ENCODE measurements around a stretch of chr3.

GRCh38 chr3:157087765-157088438 lies 72.0 kb downstream of the CCNL1 start:
- RRBS = no CpG with 5 or more reads among the region's 10 CpGs

- RRBS = no CpG with 5 or more reads among the region's 33 CpGs
These were observed 70.9 kb downstream of the CCNL1 start for GRCh38 chr3:157089035-157089458.

DNA sequence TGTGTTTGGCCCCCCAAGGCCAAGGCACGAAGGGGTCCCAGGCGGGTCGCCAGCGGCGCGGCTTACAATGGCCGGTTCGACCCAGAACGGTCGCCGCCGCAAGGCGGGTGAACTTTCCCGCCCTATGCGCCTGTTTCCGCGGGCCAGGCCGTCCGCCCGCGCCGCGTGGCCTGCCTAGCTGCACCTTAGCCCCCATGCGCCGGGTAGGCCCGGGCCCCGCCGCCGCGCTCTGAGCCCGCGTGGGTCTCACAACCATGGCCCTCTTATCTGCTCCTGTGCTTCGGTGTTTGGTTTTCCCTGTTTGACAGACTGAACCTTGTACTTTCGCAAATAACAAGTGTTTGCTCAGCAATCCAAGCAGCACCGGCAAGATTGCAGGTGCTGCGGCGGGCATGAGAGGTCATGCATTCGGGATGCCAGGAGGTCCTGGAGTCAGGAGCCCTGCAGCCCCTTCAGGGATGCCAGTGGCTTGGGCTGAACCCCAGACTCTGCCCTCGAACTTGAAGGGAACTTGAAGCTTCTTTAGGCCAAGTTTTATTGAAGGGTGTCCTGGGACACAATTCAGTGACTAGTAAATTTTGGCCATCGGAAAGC lies 39.5 kb downstream of the CCNL1 start:
- RRBS = no CpG with 5 or more reads among the region's 40 CpGs

- RRBS = no CpG with 5 or more reads among the region's 7 CpGs
These were observed 34.2 kb downstream of the CCNL1 start for GRCh38 chr3:157125695-157126211.

DNA sequence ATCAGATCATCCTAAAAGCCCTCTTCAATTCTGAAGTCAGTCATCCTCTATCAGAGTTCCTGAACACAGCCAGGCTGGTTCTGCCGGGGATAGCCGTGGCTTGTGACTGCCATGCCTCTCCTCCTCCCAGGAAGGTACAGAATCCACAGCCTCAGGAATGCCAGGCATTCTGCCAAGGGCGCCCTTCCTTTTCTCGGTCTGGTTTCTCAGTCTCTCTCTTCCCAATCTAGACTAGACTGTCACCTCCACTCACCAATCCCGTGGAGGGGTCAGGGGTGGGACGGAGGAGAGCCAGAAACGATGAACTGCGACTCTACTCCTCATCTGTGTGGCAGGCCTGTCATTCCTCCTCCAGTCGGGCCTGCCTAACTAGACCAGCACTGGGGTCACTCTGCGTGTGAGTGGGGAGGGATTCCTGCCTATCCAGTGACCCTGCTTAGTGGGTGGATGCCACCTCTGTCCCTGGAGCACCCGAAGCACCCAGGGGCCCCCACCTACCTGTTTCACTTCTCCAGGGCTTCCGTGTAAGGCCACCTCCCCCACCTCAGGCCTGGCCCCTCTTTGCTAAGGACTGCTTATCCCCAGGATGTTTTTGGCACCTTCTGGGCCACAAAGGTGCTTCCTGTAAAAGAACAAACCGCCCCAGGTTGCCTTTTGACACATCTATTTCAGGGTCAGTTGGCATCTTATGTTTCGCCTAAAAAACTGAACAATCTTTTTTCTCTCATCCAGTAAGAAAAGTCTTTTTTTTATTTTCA lies 30.8 kb downstream of the CCNL1 start:
- RRBS = no CpG with 5 or more reads among the region's 14 CpGs

DNA sequence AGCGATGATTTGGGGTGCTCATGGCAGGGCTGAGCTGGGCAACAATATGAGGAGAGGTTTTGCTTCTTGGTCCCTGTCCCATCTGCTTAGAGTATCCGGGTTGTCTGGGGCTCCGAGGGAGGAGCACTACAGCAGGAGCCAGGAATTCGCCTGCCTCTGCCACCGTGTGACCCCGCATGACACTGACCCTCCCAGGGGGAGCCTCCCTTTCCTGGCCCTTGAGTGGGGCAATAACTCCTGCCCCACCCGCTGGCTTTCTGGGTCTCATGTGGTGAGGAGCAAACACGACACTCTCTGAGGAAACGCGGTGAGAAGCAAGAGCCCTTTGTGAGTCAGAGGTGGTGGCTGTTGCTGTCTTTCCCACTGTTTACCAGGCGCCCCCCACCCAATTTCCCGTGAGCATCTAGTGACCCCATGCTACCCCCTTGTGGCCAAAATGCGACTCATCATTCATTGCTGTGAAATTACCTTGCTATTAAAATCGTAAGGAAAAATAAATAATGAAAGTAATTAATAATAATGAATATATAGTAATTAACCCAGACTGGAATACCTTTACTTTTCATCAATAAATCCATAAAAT lies 29.5 kb downstream of the CCNL1 start:
- RRBS = no CpG with 5 or more reads among the region's 14 CpGs

DNA sequence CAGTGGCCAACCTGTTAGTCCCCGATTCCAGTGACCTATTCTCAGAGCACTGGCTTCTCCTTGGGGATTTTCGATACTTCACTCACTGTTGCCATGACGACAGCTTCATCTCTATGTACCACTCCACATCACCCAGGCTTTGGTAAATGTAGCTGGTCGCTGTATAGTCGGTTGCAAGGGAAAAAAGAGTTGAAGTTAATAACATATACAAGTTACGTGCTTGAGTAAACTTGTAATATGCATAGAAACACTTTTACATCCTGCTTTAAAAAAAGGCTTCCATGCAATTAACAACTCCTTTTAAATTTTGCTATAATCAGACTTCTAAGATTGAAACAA lies 3.1 kb downstream of the CCNL1 start:
- RRBS = no CpG with 5 or more reads among the region's 6 CpGs

- RRBS = 14% methylated on average over 6 of the region's 13 CpGs
These were observed 14.2 kb upstream of the CCNL1 start for GRCh38 chr3:157174099-157174574.

DNA sequence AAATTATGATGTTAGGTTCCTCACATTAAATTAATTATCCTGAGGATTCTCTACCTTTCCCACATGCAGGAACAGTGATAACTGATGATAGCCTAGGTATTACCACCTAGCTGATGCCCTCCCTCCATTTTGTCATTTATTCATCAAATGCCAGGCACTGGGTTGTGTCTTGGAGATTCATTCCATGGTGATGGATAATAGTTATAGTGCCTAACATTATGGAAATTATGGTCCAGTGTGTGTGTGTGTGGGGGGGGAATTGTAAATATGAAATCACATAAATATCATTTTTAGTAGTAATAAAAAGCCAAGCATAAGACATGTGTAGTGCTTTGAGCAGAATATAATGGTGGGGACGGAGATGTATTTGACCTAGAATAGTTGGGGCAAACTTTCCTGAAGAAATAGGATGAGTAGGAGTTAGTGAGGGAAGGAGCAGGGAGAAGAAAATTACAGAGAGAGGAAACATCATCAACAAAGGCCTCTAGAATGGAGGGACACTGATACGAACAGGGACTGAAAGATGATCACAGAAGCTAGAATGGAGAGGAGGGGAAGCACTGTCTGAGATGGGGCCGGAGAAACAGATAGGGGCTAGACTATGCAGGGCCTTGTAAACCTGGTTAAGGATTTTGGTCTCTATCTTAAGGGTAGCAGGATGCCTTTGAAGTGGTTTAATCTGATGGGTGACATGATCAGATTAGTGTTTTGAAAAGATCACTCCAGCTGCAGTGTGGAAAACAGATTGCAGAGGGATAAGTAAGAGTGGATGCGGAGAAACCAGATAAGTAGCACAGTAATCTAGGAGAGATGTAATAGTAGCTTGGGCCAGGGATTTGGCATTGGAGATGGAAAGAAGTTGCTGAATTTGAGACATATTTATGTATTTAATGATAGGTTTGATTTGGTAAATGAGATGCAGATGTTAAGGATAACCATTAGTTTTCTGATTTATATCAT lies 107.9 kb downstream of the RSRC1 start:
- RRBS = no CpG with 5 or more reads among the region's 4 CpGs

GRCh38 chr3:158336930-158337335 lies 227.0 kb downstream of the RSRC1 start:
- RRBS = no CpG with 5 or more reads among the region's 8 CpGs

GRCh38 chr3:159451052-159451471 lies 178.0 kb downstream of the IQCJ-SCHIP1 start:
- RRBS = no CpG with 5 or more reads among the region's 5 CpGs

GRCh38 chr3:159798790-159799509 lies 426.3 kb upstream of the C3orf80 start:
- RRBS = no CpG with 5 or more reads among the region's 5 CpGs

DNA sequence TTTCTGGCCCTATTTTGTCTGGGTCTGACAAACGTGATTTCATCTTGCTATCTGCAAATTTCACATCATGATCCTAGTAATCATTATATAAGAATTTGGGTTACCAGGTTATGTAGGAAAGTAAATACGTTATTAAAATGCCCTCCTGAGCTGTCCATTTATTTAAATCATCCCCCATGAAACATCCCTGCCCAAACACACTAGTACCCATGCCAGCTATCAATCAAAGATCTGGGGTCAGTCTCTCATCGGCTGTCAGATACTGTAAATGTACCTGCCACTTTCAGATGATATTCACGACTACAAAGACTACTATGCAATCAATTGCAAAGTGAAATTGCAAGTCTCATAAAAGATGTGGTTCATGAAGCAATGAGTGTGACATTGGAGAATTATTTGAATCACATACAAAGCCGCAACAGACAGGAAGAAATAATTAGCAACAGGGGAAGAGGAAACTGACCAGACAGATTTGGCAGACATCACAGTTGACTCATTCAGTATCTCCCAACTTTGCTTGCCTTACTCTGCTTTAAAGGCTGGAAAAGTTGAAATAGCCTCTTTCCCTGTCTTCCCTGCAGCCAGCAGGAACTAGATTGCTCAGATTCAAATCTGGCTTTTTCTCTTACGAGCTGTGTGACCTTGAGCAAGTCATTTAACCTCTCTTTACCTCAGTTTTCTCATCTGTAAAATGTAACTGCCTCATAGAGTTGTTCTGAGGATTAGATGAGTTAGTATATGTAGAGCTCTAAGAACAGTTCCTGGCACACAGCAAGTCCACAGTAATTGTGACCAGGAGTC lies 95.7 kb upstream of the C3orf80 start:
- RRBS = no CpG with 5 or more reads among the region's 6 CpGs

- RRBS = 2% methylated on average over 20 of the region's 46 CpGs
These were observed 1.3 kb downstream of the SMC4 start for GRCh38 chr3:160400774-160401194.

- RRBS = no CpG with 5 or more reads among the region's 7 CpGs
These were observed 5.0 kb downstream of the SMC4 start for GRCh38 chr3:160404095-160405268.

- RRBS = no CpG with 5 or more reads among the region's 2 CpGs
These were observed 16.8 kb downstream of the SMC4 start for GRCh38 chr3:160416104-160416704.

DNA sequence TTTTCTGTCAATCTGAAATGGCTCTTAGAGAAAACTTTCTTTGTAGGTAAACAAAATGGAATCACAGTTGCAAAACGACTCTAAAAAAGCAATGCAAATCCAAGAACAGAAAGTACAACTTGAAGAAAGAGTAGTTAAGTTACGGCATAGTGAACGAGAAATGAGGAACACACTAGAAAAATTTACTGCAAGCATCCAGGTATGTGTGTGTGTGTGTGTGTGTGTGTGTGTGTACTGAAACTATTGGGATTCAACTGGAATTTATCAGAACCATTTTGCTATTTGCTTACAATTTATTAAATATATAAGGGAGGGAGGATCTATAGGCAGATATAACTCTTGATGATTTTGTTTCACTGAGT lies 24.8 kb downstream of the TRIM59 start:
- RRBS = no CpG with 5 or more reads among the region's 3 CpGs

DNA sequence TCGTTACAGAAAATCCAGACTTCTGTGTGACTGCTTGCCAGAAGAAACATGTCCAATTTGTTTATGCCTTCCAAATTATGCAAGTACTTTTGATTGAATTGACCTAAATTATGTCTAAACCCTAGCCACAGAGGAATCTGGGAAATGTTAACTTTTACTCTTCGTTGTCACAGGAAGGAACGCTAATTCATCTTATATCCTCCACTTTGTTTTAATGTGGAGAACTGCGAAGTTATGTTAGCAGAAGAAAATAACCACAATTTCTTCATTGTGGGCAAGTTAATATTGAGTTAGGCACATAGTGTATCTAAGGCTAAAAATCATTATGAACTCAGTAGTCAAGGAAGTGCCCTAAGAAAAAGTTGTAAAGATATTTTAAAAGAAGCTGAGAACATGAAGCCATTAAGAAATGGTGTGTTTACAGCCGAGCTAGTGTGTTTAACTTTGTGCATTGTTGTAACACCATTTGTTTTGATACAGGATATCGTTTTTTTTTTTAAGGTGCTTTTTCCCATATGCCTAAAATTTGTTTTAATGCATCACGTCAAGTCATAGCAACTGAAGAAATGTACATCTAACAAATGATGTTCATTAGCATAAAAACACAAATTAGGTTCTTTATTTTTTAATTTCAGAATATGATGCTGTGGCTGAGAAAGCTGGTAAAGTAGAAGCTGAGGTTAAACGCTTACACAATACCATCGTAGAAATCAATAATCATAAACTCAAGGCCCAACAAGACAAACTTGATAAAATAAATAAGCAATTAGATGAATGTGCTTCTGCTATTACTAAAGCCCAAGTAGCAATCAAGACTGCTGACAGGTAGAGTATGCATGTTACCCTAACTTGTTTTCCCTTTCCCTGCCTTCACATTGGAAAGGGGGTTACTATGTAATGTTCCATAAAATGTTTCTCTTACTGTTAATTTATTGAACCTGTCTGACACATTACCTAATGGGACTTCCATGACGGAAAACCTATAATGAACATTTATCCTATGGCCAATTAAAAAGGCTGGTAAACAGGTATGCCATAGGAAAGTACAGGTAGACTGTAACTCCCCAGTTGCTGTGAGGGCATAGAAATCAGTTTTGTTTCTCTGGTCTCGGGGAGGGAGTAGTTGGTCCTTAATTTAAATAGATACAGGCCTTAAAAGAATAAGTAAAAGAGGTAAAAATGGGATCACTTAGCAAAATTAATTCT lies 21.1 kb downstream of the TRIM59 start:
- RRBS = no CpG with 5 or more reads among the region's 11 CpGs

- RRBS = no CpG with 5 or more reads among the region's 4 CpGs
These were observed 55.8 kb downstream of the KPNA4 start for GRCh38 chr3:160509400-160510232.

Measured in GM19239 (cell line).